Right lobe of liver (tissue), 4 donors: ENCODE measurements around a stretch of chr3.

- PRO-cap, 4 experiments, result no peak in any of the 4 experiments
- RAMPAGE, long total RNA, 2 experiments, result no peak in any of the 2 experiments
Observed at GRCh38 chr3:69118609-69118948, 3.8 kb downstream of the LMOD3 start.

DNA sequence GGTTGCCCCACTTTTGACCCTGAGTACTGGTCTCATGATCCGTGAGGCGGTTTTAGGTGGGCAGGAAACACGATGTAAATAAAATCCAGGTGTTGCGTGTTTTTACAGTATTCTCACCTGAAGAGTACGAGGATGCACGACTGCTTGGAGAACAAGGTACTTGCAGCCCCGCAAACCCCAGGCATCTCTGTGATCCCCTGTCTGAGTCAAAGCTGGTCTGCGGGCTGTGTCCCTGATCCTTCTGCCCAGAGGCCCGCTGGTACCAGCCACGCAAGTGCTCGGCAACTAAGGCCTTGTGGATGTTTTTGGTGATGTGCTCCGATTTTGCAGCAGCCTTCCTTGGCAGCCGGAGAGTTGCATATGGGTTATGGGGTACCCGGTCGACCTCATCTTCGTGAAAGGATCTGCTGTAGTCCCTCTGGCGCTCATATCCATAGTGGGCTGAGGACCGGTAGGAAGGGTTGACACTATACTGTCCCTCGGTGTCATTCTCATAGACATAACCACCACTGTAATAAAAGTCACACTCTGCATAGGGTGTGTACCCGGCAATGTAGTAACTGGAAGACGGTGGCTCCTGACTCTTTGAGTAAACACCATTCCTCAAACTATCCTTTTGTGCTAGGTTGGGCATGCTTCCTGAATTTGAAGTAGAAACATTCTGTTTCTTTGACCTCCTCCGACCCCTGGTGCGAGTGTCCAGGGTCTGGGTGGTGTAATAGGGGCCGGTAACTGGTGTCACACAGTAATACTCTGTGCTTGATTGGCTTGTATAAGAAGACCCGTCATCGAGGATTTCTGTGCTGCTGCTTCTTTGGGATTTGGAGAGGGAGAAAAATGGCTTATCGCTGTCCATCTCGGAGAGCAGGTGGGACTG is 58.6 kb upstream of the LMOD3 start:
- PRO-cap, 4 experiments, result no peak in any of the 4 experiments
- RAMPAGE, long total RNA, 2 experiments, result no peak in any of the 2 experiments

DNA sequence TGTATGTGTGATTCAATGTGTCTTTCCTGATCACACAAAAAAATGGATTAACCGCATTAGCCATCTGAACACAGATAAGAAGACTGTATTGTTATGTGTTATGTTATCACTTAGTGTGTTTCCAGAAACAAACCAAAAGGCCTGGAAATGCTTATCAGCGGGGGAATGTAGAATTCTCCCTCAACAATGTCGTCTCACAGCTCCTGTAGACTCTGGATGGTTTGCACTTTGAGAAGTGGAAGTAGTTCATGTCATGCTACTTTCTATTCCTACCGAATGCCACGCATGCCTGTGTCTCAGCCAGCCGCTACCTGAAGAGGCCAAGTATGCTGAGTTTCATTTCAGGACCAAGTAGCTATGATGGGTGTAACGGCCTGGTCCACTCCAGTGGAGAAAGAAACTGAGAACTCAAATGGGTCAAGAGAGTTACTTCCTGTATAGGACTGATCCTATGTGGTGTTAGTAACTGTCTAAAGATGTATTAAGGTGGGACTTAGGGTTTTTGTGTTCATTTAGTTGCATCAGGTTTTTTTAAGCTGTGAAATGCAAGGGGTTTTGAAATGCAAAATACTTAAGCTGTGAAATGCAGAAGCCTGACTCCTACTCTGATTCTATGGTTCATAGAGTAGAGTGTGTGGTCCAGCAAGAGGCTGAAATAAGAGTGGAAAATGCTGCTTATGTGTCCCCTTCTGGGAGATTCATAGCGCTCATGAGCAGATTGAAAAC is 118.4 kb upstream of the LMOD3 start:
- PRO-cap, 4 experiments, result no peak in any of the 4 experiments
- RAMPAGE, long total RNA, 2 experiments, result no peak in any of the 2 experiments

DNA sequence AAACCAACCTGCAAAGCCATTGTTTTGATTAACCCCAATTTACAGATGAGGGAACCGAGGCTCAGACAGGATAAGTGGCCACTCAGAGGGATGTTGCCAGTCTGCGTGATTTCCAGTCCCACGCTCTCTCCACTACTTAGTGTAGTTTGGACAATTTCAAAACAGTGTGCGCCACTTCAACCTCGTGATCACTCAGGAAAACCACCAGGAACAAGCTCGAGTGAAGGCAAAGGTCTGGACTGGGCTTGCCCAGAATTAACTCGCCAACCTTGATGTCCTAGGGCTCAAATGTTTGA is 124.2 kb upstream of the LMOD3 start:
- PRO-cap, 4 experiments, result peak in 4 of 4 experiments; most common plus-strand start position 229 of the sequence (in 4); most common minus-strand start position 134 of the sequence (in 3)
- RAMPAGE, long total RNA, 2 experiments, result no peak in any of the 2 experiments

- PRO-cap, 4 experiments, result no peak in any of the 4 experiments
- RAMPAGE, long total RNA, 2 experiments, result no peak in any of the 2 experiments
Observed at GRCh38 chr3:69293243-69293559, 92.7 kb downstream of the FRMD4B start.

- PRO-cap, 4 experiments, result no peak in any of the 4 experiments
- RAMPAGE, long total RNA, 2 experiments, result no peak in any of the 2 experiments
Observed at GRCh38 chr3:69306477-69307330, 79.2 kb downstream of the FRMD4B start.

DNA sequence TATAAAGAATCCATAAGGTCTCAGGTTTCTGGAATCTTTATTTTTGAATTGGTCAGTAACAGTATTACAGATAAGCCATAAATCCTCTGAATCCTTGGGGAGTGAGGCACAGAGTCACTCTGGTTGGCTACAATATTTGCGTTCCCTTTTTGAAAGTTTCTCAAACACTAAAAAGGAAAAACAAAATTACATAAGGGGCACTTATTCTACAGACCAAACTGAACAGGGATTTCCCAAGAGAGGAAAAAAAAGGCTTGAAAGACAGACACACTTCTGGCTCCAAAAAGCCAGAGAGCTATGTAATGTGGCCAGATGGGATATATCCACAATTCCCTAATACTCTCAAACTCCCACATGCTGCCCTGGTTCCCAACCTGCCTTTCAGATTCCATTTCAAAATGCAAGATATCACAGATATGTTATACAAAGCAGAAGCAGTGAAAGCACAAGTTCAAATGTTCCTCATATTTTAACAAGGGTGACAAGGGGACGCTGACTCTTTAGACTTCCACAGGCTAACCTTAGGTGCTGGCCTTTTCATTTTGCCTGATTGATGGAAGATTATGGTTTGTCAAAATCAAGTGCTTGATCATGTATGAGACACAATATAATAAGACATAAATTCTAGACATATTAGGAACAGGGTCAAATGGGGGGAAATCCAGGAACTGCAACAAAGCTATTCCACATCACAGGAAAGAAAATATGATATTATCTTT is 1.5 kb downstream of the FRMD4B start:
- PRO-cap, 4 experiments, result peak in 3 of 4 experiments; most common plus-strand start position 465 of the sequence (in 3); most common minus-strand start position 400 of the sequence (in 1)
- RAMPAGE, long total RNA, 2 experiments, result no peak in any of the 2 experiments

DNA sequence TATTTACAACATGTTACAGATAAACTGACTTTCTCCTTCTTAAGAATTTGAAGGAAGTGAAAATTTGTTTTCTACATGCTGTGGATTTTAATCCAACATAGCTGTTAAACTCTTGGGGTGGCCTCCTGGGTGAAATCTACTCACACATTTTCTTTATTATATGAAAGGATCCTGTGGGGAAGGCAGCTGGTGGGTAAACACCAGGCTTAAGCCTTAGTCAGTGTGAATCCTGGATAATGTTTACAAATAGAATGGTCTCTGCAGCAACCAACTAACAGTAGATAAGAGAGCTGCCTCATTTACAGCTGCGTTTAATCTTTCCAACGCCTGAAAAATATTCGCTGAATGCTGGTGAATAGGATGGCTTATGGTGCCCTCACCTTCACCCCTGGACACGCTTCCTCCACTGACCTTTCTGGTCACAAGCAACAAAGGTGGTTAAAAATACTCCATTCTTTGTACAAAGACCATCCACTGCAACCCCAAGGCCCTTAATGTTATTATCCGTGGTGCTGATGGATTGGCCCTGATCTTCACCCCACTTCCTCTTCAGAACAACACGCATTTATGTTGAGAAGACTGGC is 119.9 kb upstream of the FRMD4B start:
- PRO-cap, 4 experiments, result no peak in any of the 4 experiments
- RAMPAGE, long total RNA, 2 experiments, result no peak in any of the 2 experiments

- PRO-cap, 4 experiments, result no peak in any of the 4 experiments
- RAMPAGE, long total RNA, 2 experiments, result no peak in any of the 2 experiments
Observed at GRCh38 chr3:69897835-69898710, 158.8 kb downstream of the MITF start.

- PRO-cap, 4 experiments, result no peak in any of the 4 experiments
- RAMPAGE, long total RNA, 2 experiments, result no peak in any of the 2 experiments
Observed at GRCh38 chr3:70067925-70068551, 244.4 kb downstream of the MDFIC2 start.

- PRO-cap, 4 experiments, result peak in 2 of 4 experiments; most common plus-strand start chr3:71027385 (in 2); most common minus-strand start chr3:71027007 (in 1)
- RAMPAGE, long total RNA, 2 experiments, result no peak in any of the 2 experiments
Observed at GRCh38 chr3:71026807-71027569, 556.5 kb downstream of the FOXP1 start.

DNA sequence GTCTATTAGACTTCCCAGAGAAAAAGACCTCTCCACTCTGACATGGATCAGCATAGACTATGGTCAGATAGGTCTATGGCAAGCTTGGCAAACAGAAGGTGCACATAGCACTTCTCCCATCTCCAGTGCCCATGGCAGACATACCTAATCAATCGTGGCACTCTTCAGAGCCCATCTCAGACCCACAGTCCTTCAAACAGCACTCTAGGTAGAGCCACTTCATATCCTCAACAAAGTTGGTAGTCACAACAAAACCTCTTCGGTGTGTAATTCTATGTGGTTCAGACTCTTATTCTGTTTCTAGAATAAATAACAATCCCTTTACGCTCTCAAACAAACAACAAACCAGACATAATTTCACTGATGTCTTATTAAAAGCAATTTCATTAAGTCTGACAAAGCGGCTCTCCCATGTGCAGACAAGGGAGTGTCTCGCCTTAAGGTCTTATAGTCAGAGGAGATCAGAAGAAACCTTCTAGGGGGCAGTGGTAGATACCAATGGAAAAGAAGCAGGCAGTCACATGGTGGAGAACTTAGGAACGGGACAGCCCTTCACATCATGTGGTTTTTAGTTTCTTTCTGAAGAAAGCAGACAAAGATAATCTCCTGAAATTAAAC is 483.4 kb downstream of the FOXP1 start:
- PRO-cap, 4 experiments, result no peak in any of the 4 experiments
- RAMPAGE, long total RNA, 2 experiments, result no peak in any of the 2 experiments

DNA sequence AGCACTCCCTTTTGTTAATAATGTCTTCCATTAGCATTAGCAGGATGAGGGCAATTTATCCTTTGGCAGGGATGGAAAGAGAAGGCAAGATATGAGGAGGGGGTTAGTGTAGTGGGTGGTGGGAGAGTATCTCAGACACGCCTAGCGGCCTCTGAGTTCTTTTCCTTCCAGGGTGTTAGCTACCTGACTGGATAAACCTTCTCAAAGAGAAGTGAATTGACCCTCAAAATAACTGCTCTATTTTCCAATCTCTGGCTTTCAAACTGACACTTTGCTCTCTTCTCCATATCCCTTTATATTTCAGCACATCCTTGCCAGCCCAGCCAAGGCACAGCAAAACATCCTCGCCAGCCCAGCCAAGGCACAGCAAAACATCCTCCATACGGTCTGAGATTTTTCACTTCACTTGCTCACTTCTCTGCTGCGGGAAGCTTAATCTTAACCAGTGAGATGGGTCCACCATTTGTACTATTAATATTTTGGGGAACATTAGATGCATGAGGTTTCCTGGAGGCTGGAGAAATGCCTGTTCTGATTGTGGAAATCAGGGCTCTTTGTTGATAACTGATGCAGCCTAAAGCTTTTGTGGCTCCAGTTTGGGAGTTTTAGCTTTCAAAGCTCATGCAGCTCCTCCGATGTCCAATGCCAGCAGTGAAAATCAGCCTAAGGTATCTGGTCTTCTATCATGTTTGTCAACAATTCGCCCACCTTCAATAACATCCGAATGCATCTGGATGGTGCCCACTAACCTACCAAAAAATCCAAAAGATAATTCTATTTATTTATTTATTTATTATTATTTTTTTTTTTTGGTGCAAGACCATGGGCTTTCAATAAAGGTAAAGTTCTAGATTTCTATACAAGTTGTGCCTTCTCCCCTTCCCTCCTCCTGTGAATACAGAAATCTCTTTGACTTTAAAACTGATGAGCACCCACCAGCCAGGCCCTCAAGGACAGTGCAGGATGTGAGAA is 446.2 kb downstream of the FOXP1 start:
- PRO-cap, 4 experiments, result no peak in any of the 4 experiments
- RAMPAGE, long total RNA, 2 experiments, result no peak in any of the 2 experiments

GRCh38 chr3:71141314-71141777 is 442.2 kb downstream of the FOXP1 start:
- PRO-cap, 4 experiments, result peak in 4 of 4 experiments; most common plus-strand start chr3:71141643 (in 4); most common minus-strand start chr3:71141379 (in 3)
- RAMPAGE, long total RNA, 2 experiments, result no peak in any of the 2 experiments

DNA sequence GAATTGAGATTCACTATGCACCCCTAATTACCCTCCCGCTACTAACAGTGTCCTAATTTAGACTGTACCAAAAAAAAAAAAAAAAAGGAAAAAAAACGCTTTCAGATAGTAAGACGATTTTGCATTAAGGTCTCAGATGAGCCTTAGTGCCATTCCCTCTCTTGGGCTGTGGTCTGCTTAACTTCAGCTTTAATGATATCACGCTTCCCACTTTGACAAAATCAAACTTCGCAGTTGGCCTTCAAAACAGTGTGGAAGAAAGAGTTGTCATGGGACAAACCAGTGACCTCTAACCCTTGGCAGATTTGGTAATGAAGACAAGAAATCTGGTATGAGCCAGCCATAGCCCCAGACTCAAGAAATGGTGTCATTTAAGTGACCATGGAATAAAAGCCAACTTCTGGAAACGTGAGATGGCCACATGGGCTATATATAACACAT is 262.5 kb downstream of the FOXP1 start:
- PRO-cap, 4 experiments, result no peak in any of the 4 experiments
- RAMPAGE, long total RNA, 2 experiments, result no peak in any of the 2 experiments

GRCh38 chr3:71346548-71346770 is 237.1 kb downstream of the FOXP1 start:
- PRO-cap, 4 experiments, result no peak in any of the 4 experiments
- RAMPAGE, long total RNA, 2 experiments, result no peak in any of the 2 experiments

DNA sequence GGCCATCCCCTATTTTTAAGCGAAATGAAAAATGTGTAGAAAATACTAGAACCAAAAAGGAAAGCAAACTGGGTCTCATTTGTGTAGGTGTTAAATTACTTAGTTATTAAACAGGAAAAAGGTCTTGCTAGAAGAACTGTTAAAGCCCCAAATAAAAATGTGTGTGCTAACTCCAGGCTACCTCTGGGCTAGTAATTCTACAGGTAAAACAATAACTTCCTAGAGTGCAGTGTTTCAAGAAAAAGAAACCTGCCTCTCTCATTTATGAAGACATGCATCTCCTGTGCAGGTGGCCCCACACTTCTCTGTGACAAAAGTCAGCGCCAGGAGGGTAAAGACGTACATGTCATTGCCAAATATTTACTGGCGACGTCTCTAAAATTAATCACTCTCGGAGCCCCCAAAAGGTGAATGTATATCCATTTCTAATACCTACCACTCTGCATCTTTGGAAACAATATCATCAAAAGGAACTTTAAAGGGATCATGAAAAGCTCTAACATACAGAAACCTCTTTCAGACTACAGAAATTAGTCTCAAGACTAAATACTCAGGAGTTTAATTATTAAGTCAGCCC is 131.7 kb downstream of the FOXP1 start:
- PRO-cap, 4 experiments, result no peak in any of the 4 experiments
- RAMPAGE, long total RNA, 2 experiments, result no peak in any of the 2 experiments

- PRO-cap, 4 experiments, result no peak in any of the 4 experiments
- RAMPAGE, long total RNA, 2 experiments, result no peak in any of the 2 experiments
Observed at GRCh38 chr3:71455966-71456563, 127.5 kb downstream of the FOXP1 start.

DNA sequence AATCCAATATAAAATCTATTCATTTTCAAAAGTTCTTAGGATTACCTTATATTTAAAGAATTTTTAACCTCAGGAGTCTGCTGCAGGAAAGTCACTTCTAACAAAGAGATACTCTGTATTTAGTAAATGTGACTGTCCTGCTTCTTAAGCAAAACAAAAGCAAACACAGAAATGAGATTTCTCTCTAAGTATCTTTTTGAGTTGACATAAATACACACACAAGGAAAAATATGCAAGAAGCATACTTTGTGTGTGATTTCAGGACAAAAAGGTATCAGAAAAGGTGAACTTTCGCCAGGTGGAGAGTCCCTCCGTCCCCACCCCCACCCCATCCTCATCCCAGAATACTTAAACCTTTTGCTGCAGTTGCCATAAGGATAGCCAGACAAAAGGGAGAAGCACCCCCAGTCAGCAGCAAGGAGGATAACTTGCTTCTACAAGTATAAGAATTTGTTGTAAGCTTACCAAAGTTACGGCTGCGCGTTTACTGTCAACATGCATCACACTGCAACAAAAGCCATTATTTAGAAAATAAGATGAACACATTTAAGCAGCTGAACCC is 10.4 kb downstream of the FOXP1 start:
- PRO-cap, 4 experiments, result no peak in any of the 4 experiments
- RAMPAGE, long total RNA, 2 experiments, result no peak in any of the 2 experiments

DNA sequence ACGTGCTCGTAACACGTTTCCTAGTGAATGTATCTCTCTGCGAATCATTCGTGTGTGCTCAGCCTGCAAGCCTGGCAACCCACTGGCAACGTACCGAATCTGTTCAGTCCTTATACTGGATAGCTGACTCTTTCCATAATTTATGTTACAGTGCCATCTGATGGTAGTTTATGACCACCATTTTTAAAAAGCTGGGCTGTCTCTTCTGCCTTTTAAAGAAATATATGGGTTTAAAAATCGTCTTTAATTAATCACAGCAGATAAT is 69.3 kb upstream of the FOXP1 start:
- PRO-cap, 4 experiments, result peak in 4 of 4 experiments; most common minus-strand start position 84 of the sequence (in 4)
- RAMPAGE, long total RNA, 2 experiments, result no peak in any of the 2 experiments